A549 (cell line): ENCODE results near the genes TOR1AIP1 and ACBD6.

DNA sequence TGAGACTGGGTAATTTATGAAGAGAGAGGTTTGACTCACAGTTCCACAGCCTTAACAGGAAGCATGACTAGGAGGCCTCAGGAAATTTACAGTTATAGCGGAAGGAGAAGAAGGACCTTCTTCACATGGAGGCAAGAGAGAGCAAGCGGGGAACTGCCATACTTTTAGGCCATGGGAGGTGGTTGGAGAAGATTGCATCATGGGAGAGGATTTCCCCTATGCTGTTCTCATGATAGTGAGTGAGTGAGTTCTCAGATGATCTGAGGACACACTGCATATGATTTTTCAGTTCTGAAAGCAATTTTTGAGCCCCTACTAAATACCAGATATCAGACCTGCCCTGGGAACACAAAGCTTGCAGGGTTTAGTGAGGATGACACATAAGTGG, 87.8 kb downstream of the CLEC20A start:
- PRO-cap, result no peak
CAGE:
- cytosol, long polyA plus RNA, result no peak
- long polyA plus RNA, result no peak
- nucleus, long polyA plus RNA, result no peak

- PRO-cap, result no peak
CAGE:
- cytosol, long polyA plus RNA, result no peak
- long polyA plus RNA, result no peak
- nucleus, long polyA plus RNA, result no peak
These were observed 22.2 kb downstream of the CLEC20A start for GRCh38 chr1:178474532-178475092.

DNA sequence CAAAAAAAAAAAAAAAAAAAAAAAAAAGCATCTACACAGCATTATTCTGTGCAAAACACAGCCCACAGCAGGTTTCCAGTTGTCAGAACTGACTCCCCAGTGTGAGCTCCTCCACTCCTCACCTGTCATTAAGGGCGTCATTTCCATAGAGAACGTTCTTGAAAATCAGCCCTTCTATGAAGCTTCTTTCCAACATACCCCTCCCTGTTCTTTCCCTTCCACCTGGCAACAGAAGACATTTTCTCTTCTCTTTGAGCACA, 92.8 kb downstream of the TEX35 start:
- PRO-cap, result no peak
CAGE:
- cytosol, long polyA plus RNA, result no peak
- long polyA plus RNA, result no peak
- nucleus, long polyA plus RNA, result no peak

DNA sequence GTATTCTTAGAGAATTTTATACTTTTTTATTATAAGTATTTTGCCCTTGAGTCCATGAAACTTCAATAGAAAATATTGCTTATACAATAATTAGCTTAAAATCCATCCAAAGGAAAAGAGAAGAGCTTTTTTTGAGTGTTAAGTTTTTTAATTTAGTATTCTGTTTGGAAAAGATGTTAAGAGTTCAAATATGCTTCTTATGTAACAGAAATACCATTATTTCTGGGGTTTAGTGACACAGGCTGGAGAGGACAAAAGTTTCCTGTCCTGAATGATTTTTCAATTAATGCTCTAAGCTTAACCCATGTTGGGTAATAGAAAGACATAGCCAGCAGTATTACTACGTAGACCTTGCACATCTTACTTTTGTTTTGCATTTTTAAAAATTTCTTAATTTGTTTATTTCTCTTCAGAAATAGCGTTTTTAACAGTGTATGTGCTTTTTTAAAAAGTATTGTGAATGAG, 47.1 kb upstream of the ANGPTL1 start:
- PRO-cap, result no peak
CAGE:
- cytosol, long polyA plus RNA, result no peak
- long polyA plus RNA, result no peak
- nucleus, long polyA plus RNA, result no peak

- PRO-cap, result no peak
CAGE:
- cytosol, long polyA plus RNA, result no peak
- long polyA plus RNA, result no peak
- nucleus, long polyA plus RNA, result no peak
These were observed 61.2 kb upstream of the ANGPTL1 start for GRCh38 chr1:178931710-178932934.

DNA sequence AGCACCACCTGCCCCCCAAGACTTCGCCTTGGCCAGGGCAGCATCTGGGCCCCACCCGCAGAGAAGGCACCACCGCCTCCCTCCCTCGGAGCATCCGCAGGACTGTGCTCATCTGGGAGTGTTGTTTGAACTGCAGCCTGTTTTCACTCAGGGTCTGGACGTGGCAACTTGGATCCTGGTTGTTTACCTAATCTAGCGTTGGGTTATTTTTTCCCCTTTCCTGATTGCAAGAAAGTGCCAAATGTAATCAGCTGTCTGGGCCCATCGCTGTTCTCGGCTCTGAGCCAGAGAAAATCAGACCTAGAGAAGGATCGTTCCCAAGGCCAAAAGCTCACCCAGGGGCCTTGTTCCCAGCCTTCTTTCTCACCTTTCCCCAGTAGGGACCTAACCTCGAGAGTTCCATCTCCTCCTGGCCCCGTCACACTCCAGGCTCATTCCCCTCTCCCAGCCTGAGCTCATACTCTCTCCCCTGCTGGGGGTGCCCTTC, 72.1 kb upstream of the FAM20B start:
- PRO-cap, result no peak
CAGE:
- cytosol, long polyA plus RNA, result no peak
- long polyA plus RNA, result no peak
- nucleus, long polyA plus RNA, result no peak

- PRO-cap, result no peak
CAGE:
- cytosol, long polyA plus RNA, result no peak
- long polyA plus RNA, result no peak
- nucleus, long polyA plus RNA, result no peak
These were observed 3.8 kb upstream of the FAM20B start for GRCh38 chr1:179021886-179022221.

GRCh38 chr1:179142696-179143718, 61.1 kb downstream of the TOR3A start:
- PRO-cap, result no peak
CAGE:
- cytosol, long polyA plus RNA, result no peak
- long polyA plus RNA, result no peak
- nucleus, long polyA plus RNA, result start-site peak on the minus strand at chr1:179143011-179143081, 81 and 111 reads in 2 replicates

DNA sequence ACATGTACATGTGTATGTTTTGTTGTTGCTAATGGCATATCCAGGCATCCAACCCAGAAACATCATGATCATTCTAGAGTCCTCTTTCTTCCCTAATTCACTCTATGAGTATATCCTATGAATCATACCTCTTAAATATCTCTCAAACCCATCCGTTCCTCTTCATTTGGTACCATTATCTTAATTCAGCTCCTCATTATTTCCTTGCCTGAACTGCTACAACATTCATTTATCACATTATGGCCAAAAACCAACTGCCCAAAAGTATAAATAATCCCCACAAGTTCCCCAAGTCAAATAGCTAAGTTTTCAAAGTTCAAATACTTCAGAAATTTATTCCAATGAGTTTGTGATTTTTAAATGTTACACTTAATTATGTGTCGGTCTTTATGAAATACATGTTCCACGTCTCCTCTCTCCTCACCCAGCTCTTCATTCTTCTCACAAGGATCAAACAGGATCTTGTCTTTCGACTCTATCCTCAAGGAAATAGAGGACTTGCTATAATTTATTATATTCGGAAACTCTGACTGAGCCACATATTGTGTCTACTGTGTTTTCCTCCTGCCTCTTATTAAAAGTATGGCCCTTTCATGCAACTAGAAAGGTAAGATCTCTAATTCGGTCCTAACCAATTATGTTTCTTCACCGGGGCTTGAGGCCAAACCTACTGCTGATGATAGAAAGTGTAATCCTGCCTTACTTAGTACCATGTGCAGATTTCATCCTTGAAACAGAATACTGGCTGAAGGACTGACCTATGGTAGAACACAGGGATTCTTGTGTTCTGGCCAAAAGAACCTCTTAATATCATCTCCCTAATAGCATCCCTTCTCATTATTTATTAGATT, 72.3 kb downstream of the TOR3A start:
- PRO-cap, result no peak
CAGE:
- cytosol, long polyA plus RNA, result no peak
- long polyA plus RNA, result no peak
- nucleus, long polyA plus RNA, result no peak

GRCh38 chr1:179187871-179188525, 41.5 kb downstream of the ABL2 start:
- PRO-cap, result no peak
CAGE:
- cytosol, long polyA plus RNA, result no peak
- long polyA plus RNA, result no peak
- nucleus, long polyA plus RNA, result start-site peak on the minus strand at chr1:179187975-179188616, 18 and 6 reads in 2 replicates

DNA sequence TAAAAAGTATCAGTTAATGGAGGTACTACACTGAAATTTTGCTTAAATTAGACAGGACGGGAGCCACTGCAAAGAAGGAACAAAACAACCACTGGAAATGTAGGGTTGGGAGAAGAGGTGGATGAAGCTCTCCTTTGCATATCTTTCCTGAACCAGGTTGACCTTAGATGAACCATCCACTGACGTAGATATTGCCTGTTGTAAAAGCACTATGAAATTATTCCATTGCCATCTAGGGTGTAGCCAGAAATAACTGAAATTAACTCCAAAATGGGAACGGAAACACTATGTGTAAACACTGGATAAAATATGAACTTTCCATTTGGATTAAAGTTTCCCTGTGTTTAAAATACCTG, 1.2 kb upstream of the ABL2 start:
- PRO-cap, result no peak
CAGE:
- cytosol, long polyA plus RNA, result no peak
- long polyA plus RNA, result no peak
- nucleus, long polyA plus RNA, result no peak

- PRO-cap, result no peak
CAGE:
- cytosol, long polyA plus RNA, result no peak
- long polyA plus RNA, result no peak
- nucleus, long polyA plus RNA, result no peak
These were observed 9.7 kb downstream of the TOR1AIP2 start for GRCh38 chr1:179867784-179868405.

- PRO-cap, result no peak
CAGE:
- cytosol, long polyA plus RNA, result no peak
- long polyA plus RNA, result no peak
- nucleus, long polyA plus RNA, result no peak
These were observed 1.3 kb downstream of the TOR1AIP2 start for GRCh38 chr1:179876018-179876921.

DNA sequence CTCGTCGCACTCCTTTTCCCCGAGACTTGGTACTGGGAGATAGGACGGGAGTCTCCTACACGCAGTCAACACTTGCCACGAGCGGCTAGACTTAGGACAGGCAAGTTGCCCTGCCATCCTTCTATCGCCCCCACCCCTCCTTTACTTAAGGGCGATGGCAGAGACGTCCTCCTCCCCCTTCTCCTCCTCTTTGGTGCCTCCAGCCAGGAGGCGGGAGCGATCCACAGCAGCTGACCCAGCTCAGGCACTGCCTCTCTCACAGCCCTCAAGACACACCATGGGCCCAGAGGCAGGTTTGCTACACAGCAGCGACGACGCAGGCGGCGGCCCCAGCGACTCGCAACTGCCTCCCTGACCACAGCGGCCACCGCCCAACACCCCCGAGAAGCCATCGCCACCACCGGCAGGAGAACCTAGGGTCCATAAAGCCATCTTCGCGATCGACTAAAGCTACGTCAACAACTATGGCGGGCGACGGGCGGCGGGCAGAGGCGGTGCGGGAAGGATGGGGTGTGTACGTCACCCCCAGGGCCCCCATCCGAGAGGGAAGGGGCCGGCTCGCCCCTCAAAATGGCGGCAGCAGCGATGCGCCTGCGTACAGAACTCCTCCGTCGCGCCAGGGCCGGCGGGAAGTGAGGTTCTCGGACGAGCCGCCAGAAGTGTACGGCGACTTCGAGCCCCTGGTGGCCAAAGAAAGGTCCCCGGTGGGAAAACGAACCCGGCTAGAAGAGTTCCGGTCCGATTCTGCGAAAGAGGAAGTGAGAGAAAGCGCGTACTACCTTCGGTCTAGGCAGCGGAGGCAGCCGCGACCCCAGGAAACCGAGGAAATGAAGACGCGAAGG, at the start of gene TOR1AIP1:
Gene TOR1AIP1 (plus strand): TSS at position 247 of the 842 bp plus-strand sequence.
- PRO-cap, result bidirectional peak, plus-strand start at position 258 of the sequence, minus-strand start at position 143 of the sequence; bidirectional peak, plus-strand start at position 739 of the sequence, minus-strand start at position 572 of the sequence
CAGE:
- cytosol, long polyA plus RNA, result start-site peak on the plus strand centred at position 705 of the sequence, 219 bp wide, 899 and 1,805 reads in 2 replicates
- long polyA plus RNA, result start-site peak on the plus strand centred at position 723 of the sequence, 183 bp wide, 1,962 and 1,375 reads in 2 replicates
- nucleus, long polyA plus RNA, result start-site peak on the plus strand centred at position 771 of the sequence, 94 bp wide, 802 and 503 reads in 2 replicates

GRCh38 chr1:180158103-180158810, 3.6 kb downstream of the QSOX1 start:
- PRO-cap, result no peak
CAGE:
- cytosol, long polyA plus RNA, result no peak
- long polyA plus RNA, result no peak
- nucleus, long polyA plus RNA, result no peak

- PRO-cap, result no peak
CAGE:
- cytosol, long polyA plus RNA, result no peak
- long polyA plus RNA, result no peak
- nucleus, long polyA plus RNA, result no peak
These were observed 22.8 kb downstream of the QSOX1 start for GRCh38 chr1:180177437-180177887.

GRCh38 chr1:180213348-180213947, 16.6 kb upstream of the LHX4 start:
- PRO-cap, result no peak
CAGE:
- cytosol, long polyA plus RNA, result no peak
- long polyA plus RNA, result no peak
- nucleus, long polyA plus RNA, result no peak

DNA sequence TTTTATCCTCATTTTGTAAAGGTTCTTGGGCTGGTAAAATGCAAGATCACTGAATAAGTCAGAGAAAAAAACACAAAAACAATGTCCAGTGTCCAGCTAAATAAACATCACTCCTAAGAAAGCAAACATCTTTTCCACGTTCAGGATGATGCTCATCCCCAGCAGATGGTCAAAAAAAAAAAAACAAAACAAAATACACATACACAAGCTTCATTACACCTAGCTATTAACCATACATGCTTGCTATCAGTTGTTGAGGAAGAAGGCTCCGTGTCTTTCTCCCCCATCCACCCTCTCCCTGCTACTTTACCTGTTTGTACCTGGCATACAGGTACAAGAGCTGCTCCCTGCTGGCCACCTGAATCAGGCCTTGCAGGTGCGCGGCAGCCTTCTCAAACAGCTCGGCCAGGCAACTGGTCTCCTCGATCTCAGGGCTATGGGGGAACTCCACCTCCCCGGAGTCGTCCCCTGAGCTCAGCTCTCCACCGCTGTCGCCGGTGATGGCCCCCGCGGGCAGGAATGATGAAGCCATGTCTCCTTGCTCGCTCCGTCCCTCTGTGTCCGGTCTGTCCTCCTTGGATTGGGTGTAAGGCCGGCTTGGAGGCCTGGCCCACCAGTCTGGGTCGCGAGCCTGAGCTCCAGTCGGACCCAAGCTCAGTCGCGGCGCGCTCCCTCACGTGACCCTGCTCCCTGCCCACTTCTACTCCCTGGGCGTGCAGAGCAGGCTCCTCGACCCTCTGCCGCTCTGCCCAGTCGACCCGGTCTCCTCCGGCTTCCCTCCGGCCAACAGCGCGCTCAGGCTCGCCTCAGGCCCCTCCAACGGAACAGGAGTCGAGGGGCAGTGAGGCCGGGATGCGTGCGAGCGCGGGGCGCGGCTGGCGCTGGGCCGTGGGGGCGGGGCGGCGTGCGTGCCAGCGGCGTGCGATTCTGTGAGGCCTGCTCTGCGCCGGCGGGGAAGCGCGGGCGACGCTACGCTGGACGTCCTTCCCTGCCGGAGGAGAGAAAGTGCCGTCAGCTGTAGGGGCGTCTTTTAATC, at the start of gene ACBD6:
Gene ACBD6 (minus strand): TSS at position 843 of the 1,036 bp plus-strand sequence.
- PRO-cap, result bidirectional peak, plus-strand start at position 697 of the sequence, minus-strand start at position 620 of the sequence; bidirectional peak, plus-strand start at position 939 of the sequence, minus-strand start outside the sequence
CAGE:
- cytosol, long polyA plus RNA, result no peak
- long polyA plus RNA, result no peak
- nucleus, long polyA plus RNA, result no peak

GRCh38 chr1:180953128-180953732, 40.5 kb downstream of the KIAA1614 start:
- PRO-cap, result no peak
CAGE:
- cytosol, long polyA plus RNA, result no peak
- long polyA plus RNA, result no peak
- nucleus, long polyA plus RNA, result no peak

DNA sequence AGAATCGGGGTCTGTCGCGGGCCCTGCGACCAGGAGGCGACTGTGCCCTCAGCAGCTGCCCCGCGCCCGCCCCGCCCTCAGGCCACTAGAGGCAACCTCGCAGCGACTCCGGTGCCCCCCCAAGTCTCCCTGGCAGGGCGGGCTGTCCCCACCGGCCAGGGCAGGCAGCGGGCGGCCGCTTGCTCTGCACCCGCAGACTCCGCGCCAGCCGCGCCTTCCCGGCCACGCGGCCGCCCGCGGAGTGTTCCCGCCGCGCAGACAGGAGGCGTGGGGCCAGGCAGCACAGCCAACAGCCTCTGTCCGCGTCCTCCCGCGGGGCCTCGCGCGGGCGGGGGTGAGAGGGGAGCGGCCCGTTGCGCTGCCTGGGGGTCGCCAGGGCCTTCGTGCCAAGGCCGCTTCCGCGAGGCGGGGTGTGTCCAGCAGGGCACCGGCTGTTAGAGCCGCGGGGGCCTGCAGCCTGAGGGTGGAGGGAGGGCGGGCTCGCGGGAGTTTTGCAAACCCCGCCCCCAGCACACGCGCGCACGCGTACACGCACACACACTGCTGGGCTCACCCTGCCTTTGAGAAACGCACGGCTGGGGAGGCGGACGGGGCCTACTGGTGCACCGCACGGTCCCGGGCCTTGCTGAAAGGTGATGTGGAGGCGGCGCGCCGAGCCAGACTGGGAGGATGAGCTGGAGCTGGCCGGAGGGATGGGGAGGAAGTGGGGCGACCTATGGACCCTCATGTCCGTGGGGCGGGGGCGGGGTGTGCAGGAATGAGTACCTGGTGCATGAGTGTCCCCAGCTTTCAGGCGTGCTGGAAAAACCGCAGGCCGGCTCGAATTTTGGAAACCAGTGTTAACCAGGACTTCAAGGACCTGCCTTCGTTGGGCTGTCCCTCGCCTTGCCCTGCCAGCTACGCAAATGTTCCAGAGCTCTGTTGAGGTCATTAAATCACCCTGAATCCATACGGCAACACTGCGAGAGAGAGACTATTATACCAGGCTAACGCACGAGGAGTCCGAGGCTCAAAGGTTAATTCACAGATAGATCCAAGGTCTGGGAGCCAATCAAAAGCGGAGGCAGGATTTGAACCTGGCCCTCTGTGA, 41.6 kb downstream of the KIAA1614 start:
- PRO-cap, result bidirectional peak, plus-strand start at position 563 of the sequence, minus-strand start at position 260 of the sequence
CAGE:
- cytosol, long polyA plus RNA, result no peak
- long polyA plus RNA, result no peak
- nucleus, long polyA plus RNA, result no peak